Breast (tissue), 4 donors: ENCODE data around the gene FUCA2.

- PRO-cap, 3 experiments, result peak in 2 of 3 experiments; most common plus-strand start chr6:143060305 (in 1); most common minus-strand start chr6:143060294 (in 1)
- RRBS, result under 1% methylated on average over 12 of the region's 28 CpGs
Measured at GRCh38 chr6:143060102-143060619, 528 bp upstream of the AIG1 start.

DNA sequence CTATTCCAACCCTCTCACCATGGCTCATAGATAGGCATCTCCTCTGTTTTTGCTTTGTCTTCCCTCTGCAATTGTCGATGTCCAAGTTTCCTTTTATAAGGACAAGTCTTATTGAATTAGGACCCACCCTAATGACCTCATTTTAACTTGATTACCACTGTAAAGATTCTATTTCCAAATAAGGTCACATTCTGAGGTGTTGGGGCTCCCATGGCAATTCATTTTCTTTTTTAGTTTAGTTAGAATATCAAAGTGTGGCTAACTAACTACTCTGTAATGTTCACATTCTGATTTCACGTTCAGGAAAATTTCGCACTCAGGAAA lies 5.9 kb downstream of the PEX3 start:
- PRO-cap, 3 experiments, result no peak in any of the 3 experiments
- RRBS, result no CpG with 5 or more reads among the region's 3 CpGs

- PRO-cap, 3 experiments, result peak in 3 of 3 experiments; most common plus-strand start chr6:143511285 (in 3); most common minus-strand start chr6:143511689 (in 3)
- RRBS, result 2% methylated on average over 10 of the region's 74 CpGs
Measured at GRCh38 chr6:143510968-143512258, at the start of gene FUCA2. TSS of gene FUCA2 (minus strand) at chr6:143511720.

DNA sequence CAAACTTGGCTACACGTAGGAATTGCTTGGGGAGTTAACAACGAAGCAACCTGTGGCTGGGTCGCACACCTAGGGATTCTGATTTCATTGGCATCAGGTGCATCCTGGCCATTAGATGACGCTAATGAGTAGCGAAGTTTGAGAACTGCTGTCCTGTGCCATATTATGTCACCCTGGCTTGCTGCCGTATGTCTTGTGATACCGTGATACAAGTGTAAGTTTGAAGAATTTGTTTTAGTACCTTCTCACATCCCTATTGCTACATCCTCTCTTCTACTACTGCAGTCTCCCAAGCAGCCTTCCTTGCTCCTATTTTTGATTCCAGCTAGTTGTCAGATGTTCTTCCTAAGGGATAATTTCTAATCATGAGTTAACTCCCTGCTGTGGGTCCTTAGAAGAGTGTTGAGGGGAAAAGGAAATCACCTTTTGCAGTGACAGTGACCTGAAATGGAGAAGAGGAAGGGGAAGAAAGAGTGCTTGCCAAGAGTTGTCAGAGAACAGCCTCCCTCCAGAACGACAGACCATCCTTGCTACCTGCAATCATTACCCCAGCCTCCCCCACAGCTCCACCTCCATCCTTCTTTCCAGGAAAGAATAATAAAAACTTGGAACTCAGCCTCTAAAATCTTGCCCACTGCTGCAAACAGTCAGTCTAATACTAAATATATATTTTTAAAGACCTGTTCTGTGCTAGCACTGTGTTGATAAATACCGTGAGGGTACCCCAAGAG lies 28.5 kb upstream of the FUCA2 start:
- PRO-cap, 3 experiments, result no peak in any of the 3 experiments
- RRBS, result no CpG with 5 or more reads among the region's 9 CpGs

DNA sequence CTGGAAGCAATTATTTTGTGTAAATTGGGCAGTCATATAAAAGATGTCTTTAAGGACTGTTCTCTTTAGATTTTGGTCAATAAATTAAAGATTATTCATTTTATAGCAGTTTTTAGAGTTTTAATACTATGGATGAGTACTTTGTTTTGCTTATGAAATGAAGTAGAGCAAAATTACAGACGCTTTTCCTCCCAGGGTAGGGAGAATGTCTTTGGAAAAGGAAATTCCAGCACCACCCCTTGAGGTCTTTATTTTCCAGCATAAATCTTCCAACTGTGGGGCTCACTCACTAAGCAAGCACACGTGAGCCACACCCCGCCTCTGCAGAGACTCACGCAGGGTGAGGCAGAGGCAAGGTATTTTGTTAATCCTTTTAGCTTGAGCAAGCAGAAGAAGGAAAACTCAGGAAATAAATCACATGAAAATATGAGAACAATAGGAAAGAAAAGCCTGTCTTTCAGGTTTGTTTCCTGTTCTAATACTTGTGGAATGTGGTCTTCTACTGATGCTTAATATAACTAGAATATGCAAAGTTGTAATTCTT lies 4.2 kb upstream of the PHACTR2 start:
- PRO-cap, 3 experiments, result no peak in any of the 3 experiments
- RRBS, result no CpG with 5 or more reads among the region's 4 CpGs

GRCh38 chr6:143746494-143747032 lies 68.8 kb downstream of the PHACTR2 start:
- PRO-cap, 3 experiments, result no peak in any of the 3 experiments
- RRBS, result no CpG with 5 or more reads among the region's 7 CpGs

- PRO-cap, 3 experiments, result peak in 2 of 3 experiments; most common plus-strand start chr6:144006893 (in 1); most common minus-strand start chr6:144006754 (in 1)
- RRBS, result 35% methylated on average over 5 of the region's 28 CpGs
Measured at GRCh38 chr6:144006690-144007742, 1.0 kb downstream of the PLAGL1 start.

GRCh38 chr6:144159733-144160130 lies 9.4 kb downstream of the STX11 start:
- PRO-cap, 3 experiments, result no peak in any of the 3 experiments
- RRBS, result no CpG with 5 or more reads among the region's 4 CpGs

GRCh38 chr6:144170049-144170628 lies 19.8 kb downstream of the STX11 start:
- PRO-cap, 3 experiments, result no peak in any of the 3 experiments
- RRBS, result no CpG with 5 or more reads among the region's 3 CpGs

DNA sequence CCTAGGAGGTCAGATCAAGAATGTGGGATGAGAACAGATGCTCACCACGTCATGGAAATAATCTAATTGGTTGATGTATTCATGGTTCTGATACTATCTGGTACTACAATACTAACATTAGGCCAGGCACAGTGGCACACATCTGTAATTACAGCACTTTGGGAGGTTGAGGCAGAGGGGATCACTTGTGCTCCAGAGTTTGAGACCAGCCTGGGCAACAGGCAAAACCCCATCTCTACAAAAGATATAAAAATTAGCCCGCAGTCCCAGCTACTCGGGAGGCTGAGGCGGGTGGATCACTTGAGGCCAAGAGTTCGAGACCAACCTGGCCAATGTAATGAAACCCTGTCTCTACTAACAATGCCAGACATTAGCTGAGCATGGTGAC lies 24.4 kb downstream of the STX11 start:
- PRO-cap, 3 experiments, result no peak in any of the 3 experiments
- RRBS, result no CpG with 5 or more reads among the region's 5 CpGs

DNA sequence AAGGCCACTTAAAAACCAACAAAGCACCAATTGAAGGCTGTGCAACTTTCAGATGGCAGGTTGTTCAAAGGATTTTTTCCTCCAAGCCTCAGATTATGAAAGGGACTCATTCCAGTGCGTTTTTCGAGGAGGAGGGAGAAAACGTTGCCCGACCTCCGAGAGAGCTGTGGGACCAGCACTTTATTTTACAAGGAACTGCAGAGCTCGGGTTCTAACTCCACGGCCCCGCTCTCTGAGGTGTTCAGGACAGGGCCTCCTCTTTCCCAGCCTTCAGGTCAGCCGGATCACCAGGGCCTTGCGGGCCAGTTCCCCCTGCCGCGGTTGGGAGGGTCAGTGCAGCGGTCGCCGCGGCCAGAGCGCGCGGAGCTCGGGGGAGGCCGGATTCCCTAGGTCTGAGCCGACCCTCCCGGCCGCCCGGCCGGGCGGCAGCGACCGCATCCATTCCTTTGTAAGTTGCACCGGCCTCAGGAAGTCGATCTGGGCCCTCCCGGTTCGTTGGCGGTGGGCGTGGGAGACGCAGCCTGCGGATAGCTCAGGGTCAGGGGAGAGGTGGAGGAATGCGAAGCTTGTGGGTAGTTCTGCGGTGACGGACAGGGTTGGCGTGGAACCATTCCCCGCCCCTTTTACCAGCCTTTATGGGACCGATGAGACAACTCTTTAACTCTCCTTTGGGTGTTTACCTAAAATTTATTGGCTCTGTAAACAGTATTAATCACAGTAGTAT lies 1.6 kb downstream of the UTRN start:
- PRO-cap, 3 experiments, result peak in 3 of 3 experiments; most common minus-strand start position 442 of the sequence (in 2)
- RRBS, result 2% methylated on average over 9 of the region's 43 CpGs

DNA sequence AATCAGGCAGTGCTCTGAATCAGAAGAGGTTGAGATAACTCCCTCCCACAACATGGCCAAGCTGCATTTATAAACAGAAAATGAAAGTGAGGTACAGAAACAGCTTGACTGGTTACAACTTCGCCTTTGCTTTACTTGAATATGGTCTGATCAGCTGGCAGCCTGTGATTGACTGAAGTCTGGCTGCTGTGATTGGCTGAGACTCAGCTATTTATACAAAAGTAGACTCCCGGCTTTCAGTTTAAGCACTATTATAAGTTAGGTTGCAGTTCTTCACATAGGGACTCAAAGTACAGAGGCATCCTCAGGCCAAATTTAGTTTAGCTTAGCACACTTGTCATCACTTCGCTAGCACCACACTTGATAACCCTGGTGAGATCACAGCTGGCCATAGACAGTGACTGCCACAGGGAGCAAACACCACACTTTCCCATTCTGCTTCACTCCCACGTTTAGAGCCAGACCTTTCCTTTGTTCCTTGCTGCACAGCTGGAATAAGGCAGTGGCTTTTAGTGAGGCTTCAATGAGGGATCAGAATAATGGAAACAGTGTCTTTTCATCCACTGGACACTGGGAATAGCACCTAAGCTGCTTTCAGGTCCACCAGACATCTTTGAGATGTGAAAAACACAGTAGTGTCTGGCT lies 362.5 kb downstream of the EPM2A start:
- PRO-cap, 3 experiments, result no peak in any of the 3 experiments
- RRBS, result no CpG with 5 or more reads among the region's 4 CpGs

- PRO-cap, 3 experiments, result no peak in any of the 3 experiments
- RRBS, result no CpG with 5 or more reads among the region's 6 CpGs
Measured at GRCh38 chr6:145736749-145737111, 1.4 kb upstream of the EPM2A start.

GRCh38 chr6:145815465-145815759 lies 817 bp upstream of the FBXO30 start:
- PRO-cap, 3 experiments, result no peak in any of the 3 experiments
- RRBS, result no CpG with 5 or more reads among the region's 10 CpGs

DNA sequence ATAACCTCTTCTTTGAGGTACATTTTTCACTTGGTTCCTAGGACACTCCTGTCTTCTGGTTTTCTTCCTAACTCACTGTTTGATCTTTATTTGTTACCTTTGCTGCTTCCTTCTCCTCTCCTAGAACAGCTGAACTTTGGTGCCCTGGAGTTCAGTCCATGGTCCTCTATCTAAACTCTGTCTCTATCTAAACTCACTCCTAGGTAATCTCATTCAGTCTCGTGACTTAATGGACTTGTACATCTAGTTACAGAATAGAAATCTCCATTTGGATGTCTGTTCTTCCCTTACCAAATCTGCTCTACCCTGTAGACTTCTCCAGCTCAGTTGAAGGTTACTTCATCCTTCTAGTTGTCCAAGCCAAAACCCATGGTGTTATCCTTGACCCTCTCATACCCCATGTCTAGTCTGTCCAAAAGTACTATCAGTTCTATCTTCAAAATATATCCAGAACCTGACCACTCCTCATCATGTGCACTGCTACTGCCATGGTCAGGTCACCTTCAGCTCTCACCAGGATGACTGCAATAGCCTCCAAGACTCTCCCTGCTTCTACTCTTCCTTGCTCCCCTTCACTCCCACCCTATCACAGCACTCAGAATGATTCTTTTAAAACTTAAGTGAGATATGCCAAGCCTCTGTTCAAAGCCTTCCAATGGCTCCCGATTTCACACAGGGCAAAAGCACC lies 73.6 kb downstream of the SHPRH start:
- PRO-cap, 3 experiments, result no peak in any of the 3 experiments
- RRBS, result no CpG with 5 or more reads among the region's 2 CpGs

GRCh38 chr6:146434276-146434826 lies 109.3 kb upstream of the RAB32 start:
- PRO-cap, 3 experiments, result no peak in any of the 3 experiments
- RRBS, result no CpG with 5 or more reads among the region's 45 CpGs

DNA sequence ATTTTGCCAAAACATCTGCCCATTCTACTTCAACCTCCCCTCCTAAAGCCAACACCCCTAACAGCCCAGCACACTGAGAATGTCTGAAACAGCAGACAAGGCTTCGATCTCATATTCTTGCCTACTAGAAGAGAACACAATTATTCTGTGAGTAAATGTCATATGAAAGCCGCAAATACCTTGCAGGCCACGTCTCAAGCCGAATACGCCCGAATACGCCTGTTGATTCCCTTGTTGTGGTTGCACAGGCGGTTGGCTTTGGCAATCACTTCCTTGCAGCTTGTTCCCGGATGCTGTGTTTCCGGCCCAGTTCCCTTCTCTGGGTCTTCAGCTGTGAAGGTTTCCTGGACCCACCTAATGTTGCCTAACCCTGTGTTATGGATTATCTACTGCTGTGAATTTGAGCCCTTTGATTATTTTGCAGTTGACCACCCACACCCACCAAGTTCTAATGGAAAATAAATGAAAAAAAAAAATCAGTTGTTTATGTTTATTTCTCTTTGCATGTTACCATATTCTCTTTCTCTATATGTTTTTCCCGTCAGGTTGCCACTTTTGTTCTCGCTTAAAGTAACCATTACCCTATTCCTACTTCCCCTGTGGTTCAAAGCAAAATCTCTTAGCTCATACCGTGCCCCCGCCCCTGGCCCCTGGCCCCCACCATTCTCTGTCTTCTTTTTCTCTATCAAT lies 172.3 kb downstream of the ADGB start:
- PRO-cap, 3 experiments, result no peak in any of the 3 experiments
- RRBS, result no CpG with 5 or more reads among the region's 14 CpGs

GRCh38 chr6:146887300-146887640 lies 288.5 kb downstream of the ADGB start:
- PRO-cap, 3 experiments, result no peak in any of the 3 experiments
- RRBS, result no CpG with 5 or more reads among the region's 4 CpGs

- PRO-cap, 3 experiments, result no peak in any of the 3 experiments
- RRBS, result no CpG with 5 or more reads among the region's 5 CpGs
Measured at GRCh38 chr6:147126713-147127130, 77.5 kb upstream of the STXBP5 start.

- PRO-cap, 3 experiments, result no peak in any of the 3 experiments
Measured at GRCh38 chr6:147131781-147132208, 72.4 kb upstream of the STXBP5 start.